GM23338 (cell line): ENCODE measurements around a stretch of chr7.

- PRO-cap: no peak
- RAMPAGE, long total RNA: no peak
Observed at GRCh38 chr7:3158228-3158795, 114.6 kb upstream of the CARD11 start.

- PRO-cap: no peak
- RAMPAGE, long total RNA: no peak
Observed at GRCh38 chr7:3232129-3232755, 68.8 kb upstream of the SDK1 start.

- PRO-cap: no peak
- RAMPAGE, long total RNA: no peak
Observed at GRCh38 chr7:3926789-3927184, 625.7 kb downstream of the SDK1 start.

DNA sequence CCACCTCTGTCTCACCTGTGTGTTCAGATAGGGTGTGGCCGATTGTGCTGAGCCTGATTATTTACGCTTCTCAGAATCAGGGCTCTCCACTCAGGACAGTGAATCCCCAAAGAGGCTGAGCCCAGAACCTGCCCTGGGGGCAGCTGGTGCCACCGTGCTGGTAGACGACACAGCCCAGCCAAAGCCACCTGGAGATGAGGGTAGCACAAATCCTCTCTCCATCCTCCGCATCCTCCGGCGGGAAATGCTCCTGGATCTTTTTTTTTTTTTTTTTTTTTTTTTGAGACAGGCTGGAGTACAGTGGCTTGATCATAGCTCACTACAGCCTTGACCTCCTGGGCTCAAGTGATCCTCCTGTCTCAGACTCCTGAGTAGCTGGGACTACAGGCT lies 631.8 kb downstream of the SDK1 start:
- PRO-cap: no peak
- RAMPAGE, long total RNA: no peak

- PRO-cap: no peak
- RAMPAGE, long total RNA: no peak
Observed at GRCh38 chr7:4134016-4134498, 548.0 kb upstream of the FOXK1 start.

DNA sequence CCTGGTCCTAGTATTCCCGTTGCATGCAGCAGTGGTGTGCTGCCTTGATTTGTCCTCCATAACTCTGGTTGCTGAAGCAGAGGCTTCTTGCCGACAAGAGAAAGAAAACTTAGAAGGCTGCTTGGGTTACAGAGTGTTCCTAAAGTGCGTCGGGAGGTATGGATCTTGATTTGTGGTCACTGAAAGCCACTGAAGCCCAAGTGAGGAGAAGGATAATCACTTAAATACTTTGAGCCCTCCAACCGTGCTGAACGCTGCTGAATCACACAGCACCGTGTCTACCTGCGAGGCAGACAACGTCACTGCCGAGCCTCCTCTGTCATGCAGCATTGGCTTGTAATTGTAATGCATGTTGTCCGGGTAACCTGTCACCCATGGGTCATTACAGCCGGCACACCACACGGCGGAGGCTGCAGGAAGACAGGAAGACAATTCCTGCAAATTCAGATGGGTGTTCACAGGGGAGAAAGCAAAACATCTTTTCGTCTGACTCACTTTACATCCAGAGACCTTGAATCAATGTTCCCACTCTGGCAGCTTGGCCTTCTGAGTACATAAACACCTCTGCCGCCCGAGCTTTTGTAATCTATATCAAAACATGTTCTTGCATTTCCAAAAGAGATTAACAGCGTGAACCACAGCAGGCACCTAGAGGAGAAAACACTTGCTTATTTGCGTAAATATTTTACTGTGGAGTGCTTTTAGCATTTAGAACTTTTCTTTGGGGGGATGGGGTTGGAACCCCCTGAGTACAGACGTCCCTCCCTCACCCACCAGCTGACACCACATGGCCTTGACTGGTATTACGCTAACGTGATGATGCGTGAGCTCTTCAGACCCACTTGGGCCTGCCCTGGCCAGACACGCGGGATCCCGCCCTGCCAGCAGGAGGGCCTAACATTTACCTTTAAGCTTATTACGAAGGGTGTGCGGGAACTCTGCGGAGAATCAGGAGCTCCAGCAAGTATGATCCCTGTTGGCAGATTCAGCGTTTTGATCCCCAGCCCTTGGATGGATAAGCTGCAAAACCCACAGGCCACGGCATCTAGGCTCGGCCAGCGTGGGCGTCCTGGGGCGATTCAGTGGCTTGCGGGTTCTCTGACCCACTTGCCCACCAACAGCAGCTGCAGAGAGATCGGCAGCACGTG lies 545.8 kb upstream of the FOXK1 start:
- PRO-cap: bidirectional peak, plus-strand start at position 394 of the sequence, minus-strand start at position 318 of the sequence
- RAMPAGE, long total RNA: no peak

- PRO-cap: bidirectional peak, plus-strand start at chr7:4632154, minus-strand start at chr7:4632068
- RAMPAGE, long total RNA: no peak
Observed at GRCh38 chr7:4631623-4632271, 50.3 kb upstream of the FOXK1 start.

DNA sequence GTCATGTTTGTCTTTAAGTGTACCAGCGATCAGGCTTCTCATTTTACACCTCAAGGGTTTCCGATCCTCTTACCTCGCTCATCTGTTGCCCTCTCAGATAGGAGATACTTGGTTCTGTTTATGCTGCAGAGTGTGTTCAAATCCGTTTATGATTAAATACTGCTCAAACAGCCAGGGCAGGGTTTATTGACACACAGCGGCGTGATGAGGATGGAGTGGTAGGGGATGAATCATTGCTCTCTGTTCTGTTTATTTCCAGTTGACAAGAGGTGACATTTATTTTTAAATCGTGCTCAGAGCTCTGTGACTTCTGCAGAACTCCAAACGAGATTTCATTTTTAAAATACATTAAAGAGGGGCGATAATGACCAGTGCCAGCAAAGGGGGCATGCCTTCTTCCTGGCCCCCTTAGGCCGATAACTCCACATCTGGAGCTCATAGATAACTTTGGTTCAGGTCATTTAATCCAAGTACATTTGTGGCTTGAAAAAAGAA lies 30.6 kb downstream of the FOXK1 start:
- PRO-cap: no peak
- RAMPAGE, long total RNA: no peak

DNA sequence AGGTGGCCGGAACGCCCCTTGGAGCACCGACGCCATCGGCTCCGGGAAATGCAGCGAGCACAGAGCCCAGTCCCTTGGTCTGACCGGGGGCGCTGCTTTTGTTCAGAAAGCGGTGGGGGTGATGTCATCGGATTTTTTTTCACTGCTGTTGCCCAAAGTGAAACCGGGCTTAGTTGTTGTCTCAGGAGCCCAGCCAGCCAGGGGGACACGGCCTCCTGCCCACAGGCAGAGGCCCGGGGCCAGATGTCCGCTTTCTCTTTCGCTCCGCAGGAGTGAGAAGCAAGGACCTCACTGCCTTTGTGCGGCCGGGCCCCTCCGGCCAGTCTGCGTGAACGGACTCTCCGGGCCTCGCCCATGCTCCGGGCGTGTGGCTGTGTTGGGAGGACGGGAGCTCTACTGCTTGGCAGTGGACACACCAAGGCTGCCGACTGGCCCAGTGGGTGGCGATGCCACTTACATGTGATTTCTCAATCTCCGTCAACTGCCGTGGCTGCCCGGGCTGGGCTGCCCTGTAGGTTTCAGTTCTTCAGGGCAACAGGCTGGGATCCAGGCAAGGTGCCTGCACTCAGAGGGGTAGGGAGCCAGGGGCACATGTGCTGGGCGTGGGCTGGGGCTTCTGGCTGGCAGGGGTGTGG lies 43.3 kb downstream of the FOXK1 start:
- PRO-cap: no peak
- RAMPAGE, long total RNA: no peak

DNA sequence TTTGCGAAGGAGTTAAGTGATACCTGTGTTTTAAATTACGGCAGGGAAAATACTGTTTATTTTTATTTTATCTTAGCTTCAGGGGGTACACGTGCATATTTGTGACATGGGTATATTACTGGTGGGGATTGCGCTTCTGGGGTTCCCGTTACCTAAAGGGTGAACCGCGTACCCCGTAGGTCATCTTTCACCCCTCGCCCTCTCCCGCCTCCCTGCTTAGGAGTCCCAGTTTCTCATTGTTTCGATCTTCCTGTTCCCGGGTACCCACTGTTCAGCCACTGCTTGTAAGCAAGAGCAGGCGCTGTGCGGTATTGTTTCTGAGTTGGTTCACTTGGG lies 31.3 kb upstream of the AP5Z1 start:
- PRO-cap: bidirectional peak, plus-strand start at position 236 of the sequence, minus-strand start at position 198 of the sequence
- RAMPAGE, long total RNA: no peak

GRCh38 chr7:4775774-4776489 lies 509 bp downstream of the AP5Z1 start:
- PRO-cap: bidirectional peak, plus-strand start at chr7:4776119, minus-strand start at chr7:4775864
- RAMPAGE, long total RNA: no peak

GRCh38 chr7:4777874-4778722 lies 2.7 kb downstream of the AP5Z1 start:
- PRO-cap: no peak
- RAMPAGE, long total RNA: no peak

DNA sequence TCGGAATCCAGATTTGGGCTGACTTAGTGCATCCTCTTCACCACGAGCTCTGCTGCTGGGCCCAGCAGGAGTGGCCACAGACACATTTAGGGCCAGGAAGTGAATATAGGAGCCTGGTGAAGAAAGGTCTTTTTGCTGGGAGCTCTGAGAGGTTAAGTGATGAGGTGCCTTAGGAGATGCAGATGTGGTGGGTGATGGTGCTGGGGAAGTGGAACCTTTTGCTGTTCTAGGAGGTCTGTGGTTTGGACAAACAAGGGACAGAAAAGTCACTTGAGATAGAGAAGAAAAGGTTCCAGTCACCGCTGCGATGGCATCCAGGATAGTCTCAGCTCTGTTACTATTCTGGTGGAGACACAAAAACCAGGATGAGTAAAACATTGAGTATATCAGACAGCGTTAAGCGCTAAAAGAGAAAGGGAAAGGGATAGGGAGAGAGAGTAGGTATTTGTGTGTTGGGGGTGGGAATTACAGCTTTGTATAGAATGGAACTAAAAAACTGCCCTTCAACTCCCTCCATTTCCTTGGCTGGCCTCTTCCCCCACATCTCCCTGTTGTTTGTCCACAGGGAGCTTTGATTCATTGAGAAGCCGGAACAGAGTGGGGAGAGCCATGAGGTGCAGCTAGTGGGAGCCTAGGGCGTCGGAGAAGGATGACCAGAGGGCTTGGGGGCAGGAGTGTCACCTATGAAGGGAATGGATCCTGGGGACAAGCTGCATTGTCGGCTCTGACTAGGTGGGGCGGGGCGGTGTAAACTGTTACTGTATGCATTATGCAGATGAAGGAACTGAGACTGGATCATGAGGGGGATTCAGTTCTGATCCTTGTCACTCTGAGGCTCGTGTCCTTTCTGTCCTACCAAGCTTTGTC lies 39.6 kb upstream of the MMD2 start:
- PRO-cap: no peak
- RAMPAGE, long total RNA: no peak

- PRO-cap: no peak
- RAMPAGE, long total RNA: no peak
Observed at GRCh38 chr7:5222427-5223172, 32.6 kb downstream of the WIPI2 start.

- PRO-cap: no peak
- RAMPAGE, long total RNA: no peak
Observed at GRCh38 chr7:5231123-5231761, 41.2 kb downstream of the WIPI2 start.

DNA sequence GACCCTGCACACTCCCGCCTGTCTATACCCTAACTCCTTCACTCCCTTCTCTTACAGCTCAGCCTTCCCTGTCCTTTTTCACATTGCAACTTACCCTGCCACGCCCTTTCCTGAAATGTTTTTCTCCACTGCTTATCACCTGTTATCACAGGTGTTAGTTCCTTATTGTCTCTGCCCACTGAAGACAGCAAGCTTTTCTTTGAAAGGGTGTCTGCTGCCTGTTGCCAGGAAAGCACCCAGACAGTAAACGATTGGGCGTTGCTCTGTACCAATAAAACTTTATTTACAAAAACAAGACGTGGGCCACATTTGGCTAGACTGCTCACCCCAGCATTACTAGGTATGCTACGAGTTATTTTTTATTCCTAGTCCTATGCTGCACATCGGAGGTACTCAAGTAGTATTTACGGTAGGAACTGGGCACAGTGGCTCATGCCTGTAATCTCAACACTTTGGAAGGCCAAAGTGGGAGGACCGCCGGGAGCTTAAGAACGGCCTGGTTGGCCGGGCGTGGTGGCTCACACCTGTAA lies 22.2 kb downstream of the TNRC18 start:
- PRO-cap: no peak
- RAMPAGE, long total RNA: no peak

- PRO-cap: bidirectional peak, plus-strand start at chr7:5407886, minus-strand start at chr7:5407556
- RAMPAGE, long total RNA: no peak
Observed at GRCh38 chr7:5407346-5408237, 16.0 kb downstream of the TNRC18 start.

GRCh38 chr7:5411611-5412195 lies 11.9 kb downstream of the TNRC18 start:
- PRO-cap: no peak
- RAMPAGE, long total RNA: no peak

GRCh38 chr7:5419935-5420397 lies 3.7 kb downstream of the TNRC18 start:
- PRO-cap: unidirectional peak, minus-strand start at chr7:5420137
- RAMPAGE, long total RNA: no peak

DNA sequence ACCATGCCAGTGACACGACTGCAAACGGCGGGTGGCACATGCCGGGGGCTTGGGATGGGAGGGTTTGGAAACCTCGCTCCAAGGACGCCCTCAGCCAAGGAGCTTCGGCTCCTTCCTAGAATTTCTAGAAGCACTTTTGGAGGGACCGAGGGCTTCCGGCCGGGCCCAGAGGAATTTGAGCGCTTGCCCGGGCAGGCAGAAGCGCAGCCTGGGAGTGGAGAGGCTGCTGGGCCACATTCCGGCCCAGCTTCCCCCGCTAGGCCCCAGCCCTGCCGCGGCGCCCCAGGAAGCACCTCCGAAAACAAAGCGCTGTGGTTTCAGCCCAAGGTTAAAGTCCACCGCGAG lies 5.5 kb upstream of the TNRC18 start:
- PRO-cap: bidirectional peak, plus-strand start at position 236 of the sequence, minus-strand start at position 126 of the sequence
- RAMPAGE, long total RNA: no peak